NT2/D1 (cell line): ENCODE results near the genes TMEM126A and NAALAD2.

DNA sequence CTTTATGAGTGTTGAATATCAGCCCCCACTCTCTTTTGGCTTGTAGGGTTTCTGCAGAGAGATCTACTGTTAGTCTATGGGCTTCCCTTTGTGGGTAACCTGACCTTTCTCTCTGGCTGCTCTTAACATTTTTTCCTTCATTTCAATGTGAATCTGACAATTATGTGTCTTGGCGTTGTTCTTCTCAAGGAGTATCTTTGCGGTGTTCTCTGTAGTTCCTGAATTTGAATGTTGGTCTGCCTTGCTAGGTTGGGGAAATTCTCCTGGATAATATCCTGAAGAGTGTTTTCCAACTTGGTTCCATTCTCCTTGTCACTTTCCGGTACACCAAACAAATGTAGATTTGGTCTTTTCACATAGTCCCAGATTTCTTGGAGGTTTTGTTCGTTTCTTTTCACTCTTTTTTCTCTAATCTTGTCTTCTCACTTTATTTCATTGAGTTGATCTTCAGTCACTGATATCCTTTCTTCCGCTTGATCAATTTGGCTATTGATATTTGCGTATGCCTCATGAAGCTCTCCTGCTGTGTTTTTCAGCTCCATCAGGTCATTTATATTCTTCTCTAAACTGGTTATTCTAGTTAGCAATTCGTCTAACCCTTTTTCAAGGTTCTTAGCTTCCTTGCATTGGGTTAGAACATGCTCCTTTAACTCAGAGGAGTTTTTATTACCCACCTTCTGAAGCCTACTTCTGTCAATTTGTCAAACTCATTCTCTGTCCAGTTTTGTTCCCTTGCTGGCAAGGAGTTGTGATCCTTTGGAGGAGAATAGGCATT is 79.7 kb downstream of the DLG2 start:
- RRBS, 2 experiments, result no CpG with 5 or more reads among the region's 7 CpGs

DNA sequence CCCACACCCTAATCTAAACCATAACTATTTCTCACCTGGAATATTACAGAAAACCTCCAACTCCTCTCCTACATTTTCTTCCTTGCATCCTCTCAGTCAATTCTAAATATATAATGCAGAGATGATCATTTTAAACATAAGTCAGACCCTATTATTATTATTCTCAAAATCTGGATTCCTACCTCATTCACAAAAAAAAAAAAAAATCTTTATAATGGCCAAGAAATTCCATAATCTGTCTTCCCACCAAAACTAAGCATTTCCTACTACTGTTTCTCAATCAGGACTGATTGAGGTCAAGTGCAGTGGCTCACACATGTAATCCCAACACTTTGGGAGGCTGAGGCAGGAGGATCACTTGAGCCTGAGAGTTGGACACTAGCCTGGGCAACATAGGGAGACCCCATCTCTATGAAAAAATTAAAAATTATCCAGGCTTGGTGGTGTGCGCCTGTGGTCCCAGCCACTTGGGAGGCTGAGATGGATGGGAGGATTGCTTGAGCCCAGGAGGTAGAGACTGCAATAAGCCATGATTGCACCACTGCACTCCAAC is 52.1 kb downstream of the DLG2 start:
- RRBS, 2 experiments, result no CpG with 5 or more reads among the region's 1 CpG

DNA sequence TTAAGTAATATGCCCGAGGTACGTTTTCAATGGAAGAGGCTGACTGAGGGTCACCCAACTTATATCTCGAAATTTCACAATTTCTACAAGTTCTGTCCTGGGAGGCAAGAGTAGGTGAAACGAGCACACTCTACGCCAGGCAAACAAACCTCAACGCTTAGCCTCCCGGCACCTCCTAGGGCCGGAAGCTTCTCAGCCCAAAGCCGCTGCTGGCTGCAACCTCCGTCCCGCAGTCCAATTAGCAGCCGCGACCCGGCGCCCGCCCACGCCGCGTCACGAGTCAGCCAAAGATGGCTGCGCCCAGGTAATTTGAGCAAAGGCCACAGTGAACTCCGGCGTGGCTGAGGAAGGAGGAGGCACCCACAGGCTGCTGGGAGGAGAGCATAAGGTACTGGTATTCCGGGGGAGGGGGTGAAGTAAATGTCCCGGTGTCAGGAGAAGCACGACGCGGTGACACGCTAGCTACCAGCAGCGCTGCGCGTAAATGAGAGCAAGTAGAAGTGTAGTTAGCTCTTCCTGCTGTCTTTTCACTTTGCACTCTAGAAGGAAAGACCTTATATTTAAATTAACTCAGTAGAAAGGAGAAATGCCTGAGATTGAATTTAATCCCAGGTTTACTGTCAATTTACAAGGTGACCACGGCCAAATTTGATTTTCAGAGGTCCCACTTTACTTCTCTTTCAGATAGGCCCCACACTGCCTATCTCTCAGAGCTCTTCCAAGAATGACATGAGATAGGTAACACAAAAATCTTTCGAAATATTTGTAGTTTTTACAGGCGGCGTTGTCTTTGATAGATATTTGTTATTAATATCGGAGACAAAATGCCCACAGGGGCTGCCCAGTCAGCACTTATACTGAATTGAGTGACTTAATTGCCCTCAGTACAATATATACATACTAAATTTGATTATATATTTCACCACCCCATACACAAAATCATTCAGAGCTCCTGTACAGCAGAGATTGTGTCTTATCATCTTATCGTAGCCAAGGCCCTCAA is at the start of gene TMEM126A:
TSS of gene TMEM126A (plus strand) at position 266 of the 1,003 bp plus-strand sequence.
- RRBS, 2 experiments, result under 1 to 1% methylated on average over 16 of the region's 38 CpGs

DNA sequence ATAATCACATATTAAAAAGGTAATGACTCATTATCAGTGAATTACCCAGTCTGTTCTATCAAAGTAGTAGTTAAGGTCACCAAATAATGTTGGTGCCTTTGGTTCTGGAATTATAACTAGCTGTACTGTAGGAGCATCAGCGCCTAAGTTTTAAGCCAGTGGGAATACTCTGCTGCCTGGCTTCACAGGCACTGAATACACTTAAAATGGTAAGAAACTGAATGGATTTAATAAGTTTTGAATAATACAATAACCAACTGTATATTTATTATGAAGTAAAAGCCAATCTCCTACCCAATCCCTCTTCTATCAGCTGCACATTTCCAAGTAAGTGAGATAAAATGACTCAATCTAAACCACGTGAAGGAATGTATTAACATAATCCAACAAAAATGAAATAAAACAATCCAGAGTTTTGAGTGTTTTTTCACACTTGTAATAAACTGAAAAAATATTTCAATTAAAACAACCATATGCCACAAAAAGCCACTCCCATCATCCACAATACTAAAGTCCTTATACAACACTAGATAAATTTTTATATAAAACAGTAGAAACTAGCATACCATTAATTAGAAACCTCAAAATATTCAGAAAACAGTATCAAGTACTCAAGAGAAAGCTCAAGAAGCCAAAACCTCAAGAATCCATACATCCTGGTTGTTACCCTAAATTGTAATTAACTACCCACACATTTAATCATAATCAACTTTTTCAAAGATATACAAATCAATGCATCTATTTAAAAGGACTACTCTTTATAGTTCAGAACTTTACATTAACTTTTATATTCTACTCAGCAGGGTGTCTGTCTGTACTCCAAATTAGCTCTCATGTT is 5.4 kb downstream of the CREBZF start:
- RRBS, 2 experiments, result no CpG with 5 or more reads among the region's 2 CpGs

- RRBS, 2 experiments, result no CpG with 5 or more reads among the region's 2 CpGs
Observed at GRCh38 chr11:85660816-85661863, 3.8 kb downstream of the CREBZF start.

DNA sequence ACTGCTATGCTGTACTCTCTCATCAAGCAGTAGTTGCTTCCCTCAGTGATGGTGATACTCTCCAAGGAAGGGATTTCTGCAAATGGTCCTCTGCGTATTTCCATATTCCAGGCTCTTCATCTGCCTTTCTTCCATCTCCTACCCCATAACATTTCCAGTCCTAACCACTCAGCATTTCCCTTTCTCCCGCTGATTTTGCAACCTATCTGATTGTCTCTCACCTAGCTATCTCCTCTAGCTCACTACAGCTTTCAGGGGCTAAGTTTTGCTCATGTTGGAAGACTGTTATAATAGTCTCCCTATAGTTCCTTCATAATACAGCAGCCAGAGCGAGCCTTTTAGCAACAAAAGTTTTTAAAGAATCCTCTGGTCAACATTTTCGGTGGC is 95.6 kb downstream of the CCDC83 start:
- RRBS, 2 experiments, result no CpG with 5 or more reads among the region's 4 CpGs

GRCh38 chr11:85953610-85954895 is 98.9 kb downstream of the CCDC83 start:
- RRBS, 2 experiments, result no CpG with 5 or more reads among the region's 7 CpGs

DNA sequence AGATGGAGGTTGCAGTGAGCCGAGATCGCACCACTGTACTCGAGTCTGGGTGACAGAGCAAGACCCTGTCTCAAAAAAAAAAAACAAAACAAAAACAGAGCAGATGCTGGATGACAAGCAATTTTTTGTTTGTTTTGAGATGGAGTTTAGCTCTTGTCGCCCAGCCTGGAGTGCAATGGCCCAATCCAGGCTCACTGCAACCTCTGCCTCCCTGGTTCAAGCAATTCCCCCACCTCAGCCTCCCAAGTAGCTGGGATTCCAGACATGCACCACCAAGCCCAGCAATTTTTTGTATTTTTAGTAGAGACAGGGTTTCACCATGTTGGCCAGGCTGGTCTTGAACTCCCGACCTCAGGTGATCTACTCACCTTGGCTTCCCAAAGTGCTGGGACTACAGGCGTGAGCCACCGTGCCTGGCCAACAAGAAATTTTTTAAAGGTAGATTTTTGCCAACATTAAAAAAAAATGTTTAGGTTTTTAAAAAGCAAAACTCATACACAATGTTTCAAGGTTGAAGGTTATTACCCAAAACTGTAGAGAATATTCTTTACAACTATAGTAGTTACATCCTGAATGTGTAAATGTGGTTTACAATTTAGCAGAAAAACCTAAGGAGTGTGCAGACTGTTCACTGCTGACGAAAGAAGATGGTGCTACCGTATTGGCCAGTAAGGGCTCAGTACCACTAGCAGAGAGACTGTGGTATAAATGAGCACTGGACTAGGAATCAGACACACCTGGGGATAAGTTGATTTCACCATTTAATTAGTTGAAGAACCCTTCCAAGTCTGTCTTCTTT is 97.0 kb downstream of the PICALM start:
- RRBS, 2 experiments, result no CpG with 5 or more reads among the region's 9 CpGs

DNA sequence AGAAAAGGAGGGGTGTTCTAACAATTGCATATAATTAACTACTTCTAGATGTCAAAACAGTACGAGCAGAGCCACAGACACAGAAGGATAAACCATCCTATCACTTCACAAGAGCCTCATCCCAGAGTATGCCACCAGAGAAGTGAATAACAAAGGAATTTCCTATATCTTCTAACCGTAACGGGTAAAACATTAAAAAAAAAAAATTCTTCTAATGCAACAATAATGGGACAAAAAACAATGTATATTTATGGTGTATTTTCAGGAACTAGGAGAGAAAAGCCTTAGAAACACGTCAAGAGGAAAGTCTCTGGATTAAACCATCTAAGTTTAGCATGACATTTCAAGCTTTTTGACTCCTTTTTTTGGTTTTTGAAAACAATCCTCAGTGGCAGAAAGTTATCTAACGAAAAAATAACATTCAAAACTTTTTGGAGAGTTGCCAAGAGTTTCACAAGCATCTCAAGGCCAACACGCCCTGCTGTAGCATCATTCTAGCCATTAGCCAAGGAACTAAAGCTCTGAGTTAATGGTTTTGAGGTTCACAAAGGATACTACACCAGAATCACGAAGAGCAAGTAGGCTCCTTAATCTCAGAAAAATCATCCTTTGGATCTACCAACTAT is 94.9 kb downstream of the PICALM start:
- RRBS, 2 experiments, result no CpG with 5 or more reads among the region's 7 CpGs

GRCh38 chr11:86064176-86064936 is 4.5 kb downstream of the PICALM start:
- RRBS, 2 experiments, result no CpG with 5 or more reads among the region's 5 CpGs

DNA sequence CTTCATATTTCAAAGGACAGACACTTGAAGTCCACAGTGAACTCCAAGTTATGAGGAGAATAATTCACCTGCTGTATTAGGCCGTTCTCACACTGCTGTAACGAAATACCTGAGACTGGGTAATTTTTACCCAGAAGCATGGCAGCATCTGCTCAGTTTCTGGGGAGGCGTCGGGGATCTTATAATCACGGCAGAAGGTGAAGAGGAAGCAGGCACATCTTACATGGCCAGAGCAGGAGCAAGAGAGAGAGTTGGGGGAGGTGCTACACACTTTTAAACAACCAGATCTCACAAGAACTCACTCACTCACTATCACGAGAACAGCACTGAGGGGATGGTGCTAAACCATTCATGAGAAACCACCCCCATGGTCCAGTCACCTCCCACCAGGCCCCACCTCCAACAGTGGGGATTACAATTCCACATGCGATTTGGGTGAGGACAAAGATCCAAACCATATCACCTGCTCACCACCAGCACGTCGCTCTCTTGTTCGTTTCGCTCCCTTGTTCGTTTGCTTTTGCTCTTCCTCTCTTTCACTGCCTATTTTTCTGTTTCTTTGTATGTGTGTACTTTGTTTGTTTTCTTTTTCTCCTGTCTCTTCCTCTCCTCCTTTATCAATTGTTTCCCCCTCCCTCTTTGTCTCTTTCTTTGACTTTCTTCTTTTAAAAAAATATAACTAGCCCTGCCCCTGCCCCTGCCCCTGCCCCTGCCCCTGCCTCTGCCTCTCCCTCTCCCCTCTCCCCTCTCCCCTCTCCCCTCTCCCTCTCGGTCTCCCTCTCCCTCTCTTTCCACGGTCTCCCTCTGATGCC is 40.4 kb upstream of the PICALM start:
- RRBS, 2 experiments, result no CpG with 5 or more reads among the region's 14 CpGs

DNA sequence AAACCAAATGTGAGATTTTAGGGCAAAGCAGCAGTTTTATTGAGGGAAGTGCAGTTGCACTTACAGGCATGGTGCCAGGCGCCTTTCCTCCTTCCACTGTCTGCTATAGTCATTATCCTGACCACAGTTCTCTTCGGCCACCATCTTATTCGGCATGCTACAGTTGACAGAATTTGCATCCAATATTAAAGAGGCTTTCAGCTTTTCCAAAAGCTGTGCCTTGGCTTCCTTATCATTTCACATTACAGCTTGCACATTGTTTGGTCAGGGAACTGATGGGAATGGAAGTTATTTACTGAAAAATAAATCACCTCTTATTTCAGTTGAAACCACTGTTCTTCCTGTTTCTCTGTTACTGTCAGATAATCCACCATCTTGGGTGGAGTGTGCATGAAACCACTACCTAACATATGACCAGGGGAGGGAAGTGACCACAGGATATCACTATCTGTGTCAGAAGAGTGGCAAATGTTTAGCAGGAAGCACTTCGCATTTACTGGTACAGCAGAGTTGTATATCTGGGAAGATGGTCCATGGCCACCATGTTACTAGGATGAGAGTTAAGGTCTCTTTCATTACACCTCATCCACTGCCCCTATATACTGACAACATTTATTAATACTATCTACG is 74.6 kb upstream of the PICALM start:
- RRBS, 2 experiments, result no CpG with 5 or more reads among the region's 5 CpGs

DNA sequence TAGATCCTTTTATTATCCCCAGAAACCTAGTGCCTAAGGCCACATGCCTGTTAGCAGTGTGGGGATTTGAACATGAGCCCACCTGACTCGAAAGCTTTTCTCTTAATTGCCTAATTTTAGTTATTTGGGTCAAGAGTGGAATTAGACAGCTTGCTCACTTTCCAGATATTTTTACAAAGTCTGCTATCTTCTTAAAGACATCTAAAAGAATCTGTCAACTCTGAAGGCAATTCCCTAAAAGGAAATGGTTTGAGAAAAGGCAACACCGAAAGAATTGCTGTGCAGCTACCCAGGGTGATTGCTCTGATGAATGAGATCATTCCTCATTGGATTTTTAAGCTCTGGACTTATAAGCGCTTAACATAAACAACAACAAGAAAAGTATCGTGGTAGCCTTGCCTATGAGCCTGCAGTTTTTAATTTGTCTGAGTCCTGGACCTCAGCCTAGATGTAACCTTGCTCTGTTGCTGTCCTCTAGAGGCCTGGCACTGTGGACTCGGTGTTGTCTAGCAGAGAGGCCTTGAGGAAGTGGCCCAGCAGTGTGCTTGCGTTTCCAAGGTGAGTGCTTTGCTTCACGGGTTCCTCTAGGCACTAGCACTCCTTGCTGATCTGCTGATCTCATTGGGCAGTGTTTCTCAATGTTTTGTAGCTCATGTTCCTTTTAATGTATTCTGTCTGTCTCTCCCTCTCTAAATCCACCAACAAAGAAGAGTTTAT is 20.3 kb downstream of the CCDC81 start:
- RRBS, 2 experiments, result no CpG with 5 or more reads among the region's 7 CpGs

GRCh38 chr11:86464001-86464414 is 89.3 kb downstream of the CCDC81 start:
- RRBS, 2 experiments, result no CpG with 5 or more reads among the region's 3 CpGs

- RRBS, 2 experiments, result no CpG with 5 or more reads among the region's 9 CpGs
Observed at GRCh38 chr11:86559171-86560092, 184.7 kb downstream of the CCDC81 start.

GRCh38 chr11:86801370-86802223 is 1.3 kb downstream of the PRSS23 start:
- RRBS, 2 experiments, result no CpG with 5 or more reads among the region's 6 CpGs

GRCh38 chr11:88300995-88301764 is 36.4 kb downstream of the CTSC start:
- RRBS, 2 experiments, result no CpG with 5 or more reads among the region's 7 CpGs

DNA sequence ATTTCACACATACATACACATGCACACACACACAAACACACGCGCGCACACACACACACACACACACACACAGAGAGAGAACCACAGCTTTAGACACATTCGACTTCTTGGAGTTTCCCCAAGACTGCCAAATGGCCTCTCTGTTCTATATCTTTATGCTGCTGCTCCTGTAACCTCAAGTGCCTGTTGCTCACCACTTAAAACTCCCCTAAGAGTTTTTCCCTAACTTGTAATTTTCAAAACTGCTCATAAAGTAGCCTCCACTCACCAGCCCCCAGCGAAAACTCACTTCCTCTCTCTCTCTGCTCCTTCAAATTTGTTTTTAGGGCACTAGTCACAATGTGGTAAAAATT is 35.8 kb downstream of the CTSC start:
- RRBS, 2 experiments, result no CpG with 5 or more reads among the region's 5 CpGs

DNA sequence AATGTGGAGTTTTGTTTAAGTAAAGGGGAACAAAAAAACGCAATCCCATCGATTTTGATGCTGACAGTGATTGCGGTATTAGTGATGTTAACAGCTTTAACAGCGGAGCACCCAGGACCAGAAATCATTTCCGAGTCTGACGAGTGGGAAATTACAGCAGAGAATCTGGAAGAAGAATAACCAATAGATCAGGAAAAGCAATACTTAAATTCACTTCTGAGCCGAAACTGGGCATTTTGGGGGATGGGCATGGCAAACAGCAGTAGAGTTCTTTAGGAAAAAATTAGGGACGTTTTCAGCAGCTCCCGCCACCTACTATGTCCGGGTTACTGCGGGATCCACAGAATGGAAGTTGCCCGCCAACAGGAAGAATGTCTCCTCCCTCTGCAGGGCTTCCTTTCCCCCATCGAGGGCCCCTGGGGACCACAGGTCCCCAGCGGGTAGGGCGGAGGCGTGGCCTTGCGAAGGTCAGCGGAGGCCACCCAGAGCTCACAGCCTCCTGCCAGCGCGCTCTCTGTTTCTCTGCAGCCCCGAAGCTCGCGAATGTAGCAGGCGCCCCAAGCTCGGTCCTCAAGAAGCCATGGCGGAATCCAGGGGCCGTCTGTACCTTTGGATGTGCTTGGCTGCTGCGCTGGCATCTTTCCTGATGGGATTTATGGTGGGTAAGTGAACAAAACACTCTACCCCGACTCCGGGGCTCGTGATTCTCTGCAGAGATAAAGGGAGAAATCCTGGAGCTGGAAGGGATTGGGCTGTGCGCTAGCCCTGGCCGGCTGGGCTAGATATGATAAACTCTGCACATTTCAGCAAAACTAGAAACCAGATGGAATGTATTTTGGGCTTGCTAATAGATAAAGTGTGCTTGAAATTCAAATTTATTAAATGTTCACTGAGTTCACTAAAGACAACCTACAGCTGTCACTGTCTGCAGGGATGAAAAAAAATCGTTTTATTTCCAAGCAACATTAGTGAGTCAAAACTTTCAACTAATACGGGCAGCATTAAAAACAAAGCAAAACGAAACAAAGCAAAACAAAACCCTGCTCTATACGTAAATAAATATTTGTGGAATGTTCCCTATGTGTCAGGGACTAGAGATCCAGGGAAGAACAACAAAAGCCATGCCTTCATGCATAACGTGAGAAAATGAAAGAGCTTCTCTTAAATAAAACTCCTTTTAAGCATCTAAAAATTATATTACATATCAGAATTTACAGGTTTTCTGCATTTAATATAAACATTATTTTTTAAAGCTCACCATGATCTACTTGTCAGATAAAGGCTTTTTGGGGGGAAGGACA is at the start of gene NAALAD2:
TSS of gene NAALAD2 (plus strand) at position 485 of the 1,301 bp plus-strand sequence.
- RRBS, 2 experiments, result 2% methylated on average over 4 of the region's 38 CpGs

DNA sequence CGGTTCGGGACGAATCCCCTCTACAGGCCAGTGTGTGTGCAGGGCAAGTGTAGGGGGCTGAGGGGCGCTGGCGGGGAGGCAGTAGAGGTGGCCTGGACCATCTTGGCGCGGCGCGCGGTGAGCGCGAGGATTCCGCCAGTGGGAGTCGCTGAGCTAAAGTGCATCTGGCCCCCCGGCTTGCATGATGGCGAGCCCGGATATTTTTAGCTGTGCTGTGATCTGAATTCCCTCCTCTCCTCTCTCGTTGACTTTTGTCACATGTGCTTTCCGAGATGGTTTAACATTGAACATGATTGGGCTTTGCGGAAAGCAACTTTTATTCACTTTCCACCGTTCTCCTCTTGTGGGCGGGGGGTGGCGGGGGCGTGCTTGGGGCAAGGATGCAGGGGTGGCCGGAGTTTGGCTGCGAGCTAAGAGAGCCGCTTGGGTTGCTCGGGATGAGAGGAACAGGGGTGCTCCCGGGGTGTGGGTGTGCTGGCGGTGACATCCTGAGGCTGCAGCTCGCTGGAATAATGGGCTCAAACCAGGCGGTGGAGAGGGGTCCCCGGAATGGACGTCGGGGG is 1.5 kb downstream of the FAT3 start:
- RRBS, 2 experiments, result 1 to 2% methylated on average over 10 of the region's 35 CpGs